Epithelial cell of alveolus of lung (primary cell): ENCODE results near the gene DDIAS.

GRCh38 chr11:77602328-77602839 lies 12.6 kb downstream of the AQP11 start:
- RAMPAGE, long total RNA, result no peak
- RRBS, result no CpG with 5 or more reads among the region's 1 CpG

DNA sequence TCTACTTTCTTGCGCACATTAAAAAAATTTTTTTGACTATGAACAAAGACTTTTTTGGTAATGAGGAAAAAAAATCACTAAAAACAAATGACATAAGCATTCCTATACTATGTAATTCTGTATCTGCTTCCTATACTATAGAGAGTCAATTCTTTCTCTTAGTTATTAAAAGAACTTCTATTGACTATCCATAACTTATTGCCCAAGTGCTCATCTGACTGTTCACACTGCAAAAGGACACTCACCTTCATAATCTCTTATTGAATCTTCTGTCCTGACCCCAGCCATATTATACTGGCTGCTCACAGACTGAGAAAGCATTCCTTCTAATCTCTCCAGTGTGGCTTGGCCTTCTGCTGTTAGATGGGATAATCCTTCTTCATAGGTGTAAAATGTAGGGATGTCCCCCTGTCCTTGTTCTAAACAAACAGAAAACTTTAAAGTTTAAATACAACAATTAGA lies 15.3 kb downstream of the CLNS1A start:
- RAMPAGE, long total RNA, result no peak
- RRBS, result no CpG with 5 or more reads among the region's 1 CpG

DNA sequence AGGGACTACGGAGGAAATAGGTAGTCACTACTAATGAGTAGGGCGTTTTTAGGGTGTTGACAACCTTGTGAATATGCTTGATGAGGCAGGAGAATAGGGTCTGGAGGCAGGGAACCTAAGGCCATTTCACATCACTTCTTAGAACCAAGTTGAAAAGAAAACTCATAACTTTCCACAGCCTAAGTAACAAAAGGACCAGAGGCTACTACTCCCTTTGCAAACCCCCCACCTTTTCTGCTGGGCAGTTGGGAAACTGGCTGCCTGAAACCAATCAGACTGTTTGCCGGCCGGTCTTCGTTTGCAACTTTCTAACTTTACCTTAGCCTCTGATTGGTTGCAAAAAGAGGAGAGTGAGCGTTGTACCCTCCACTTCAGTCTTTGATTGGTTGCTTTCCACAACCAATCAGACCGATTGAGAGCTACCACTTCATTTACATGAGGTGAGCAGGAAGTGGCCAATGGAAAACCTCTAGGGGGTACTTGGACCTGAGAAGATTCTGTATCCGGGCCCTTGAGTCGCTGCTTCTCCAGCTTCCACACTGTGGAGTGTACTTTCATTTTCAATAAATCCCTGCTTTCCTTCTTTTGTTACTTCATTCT lies 18.7 kb upstream of the CLNS1A start:
- RAMPAGE, long total RNA, result no peak
- RRBS, result no CpG with 5 or more reads among the region's 9 CpGs

GRCh38 chr11:77676801-77677170 lies 39.2 kb upstream of the CLNS1A start:
- RAMPAGE, long total RNA, result no peak
- RRBS, result no CpG with 5 or more reads among the region's 9 CpGs

DNA sequence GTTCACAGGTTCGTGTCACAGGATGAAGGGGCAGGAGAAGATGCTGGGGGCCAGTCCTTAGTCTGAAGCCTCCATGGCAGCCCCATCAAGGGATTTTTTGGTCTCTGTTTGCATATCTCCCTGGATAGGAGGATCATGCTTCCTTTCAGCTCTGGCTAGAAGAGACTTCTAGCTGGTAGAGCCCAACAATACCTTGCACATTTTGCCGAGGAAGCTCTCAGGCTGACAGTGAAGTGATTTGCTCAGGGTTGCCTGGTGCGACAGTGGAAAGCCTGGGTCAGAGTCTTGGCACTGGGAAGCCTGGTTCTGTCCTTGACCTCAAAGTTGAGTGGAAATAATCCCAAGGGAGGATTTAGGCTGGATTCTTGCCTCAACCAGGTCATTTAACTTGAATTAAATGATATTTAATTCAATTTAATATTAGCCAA lies 24.3 kb upstream of the ALG8 start:
- RAMPAGE, long total RNA, result no peak
- RRBS, result no CpG with 5 or more reads among the region's 3 CpGs

GRCh38 chr11:78313235-78313786 lies 104.3 kb downstream of the GAB2 start:
- RAMPAGE, long total RNA, result no peak
- RRBS, result no CpG with 5 or more reads among the region's 2 CpGs

DNA sequence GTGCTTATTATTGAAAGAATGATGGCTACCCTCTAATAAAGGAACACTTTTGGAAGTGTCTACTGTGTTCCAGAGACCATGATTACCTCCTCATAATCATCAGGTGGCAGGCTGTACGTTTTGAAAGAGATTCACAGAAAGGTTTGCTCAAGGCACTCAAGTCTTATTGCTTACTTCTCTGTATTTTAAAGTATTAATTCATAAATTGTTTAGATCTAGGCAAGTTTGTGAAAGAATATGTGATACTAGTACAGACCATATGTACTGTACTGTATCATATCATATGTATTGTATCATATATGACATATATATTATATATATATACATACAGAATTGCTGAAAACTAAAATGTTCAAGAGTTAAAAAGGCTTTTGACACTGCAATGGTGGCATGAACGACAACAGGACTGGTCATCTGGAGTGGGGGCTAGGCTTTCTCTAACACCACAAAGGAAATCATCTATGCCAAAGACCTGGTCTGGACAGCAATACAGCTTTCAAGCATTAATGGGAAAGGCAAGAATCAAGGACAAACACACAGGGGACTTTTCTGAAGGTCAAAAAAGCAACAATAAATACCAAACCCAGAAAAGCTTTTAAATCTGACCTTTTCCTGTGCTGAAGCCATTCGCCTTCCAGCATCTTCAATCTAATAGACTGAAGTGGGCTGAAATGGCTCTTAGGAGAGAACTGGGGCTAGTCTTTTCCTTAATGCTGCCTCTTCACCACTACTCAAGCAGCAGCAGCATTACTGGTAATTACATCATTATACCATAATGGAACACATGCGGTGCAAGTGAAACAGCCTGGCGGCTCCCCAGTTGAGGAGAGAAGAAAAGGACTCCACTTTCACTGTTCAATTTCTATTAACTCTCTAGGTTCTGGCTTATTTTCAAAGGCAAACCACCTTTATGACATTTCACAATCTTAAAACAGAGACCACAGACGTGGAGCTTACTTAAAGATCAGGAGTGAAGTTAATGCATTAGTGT lies 63.2 kb downstream of the GAB2 start:
- RAMPAGE, long total RNA, result no peak
- RRBS, result no CpG with 5 or more reads among the region's 6 CpGs

- RAMPAGE, long total RNA, result no peak
- RRBS, result no CpG with 5 or more reads among the region's 8 CpGs
These were observed 46.9 kb downstream of the GAB2 start for GRCh38 chr11:78370592-78371262.

GRCh38 chr11:78833354-78833803 lies 258.7 kb upstream of the NARS2 start:
- RAMPAGE, long total RNA, result no peak
- RRBS, result no CpG with 5 or more reads among the region's 4 CpGs

DNA sequence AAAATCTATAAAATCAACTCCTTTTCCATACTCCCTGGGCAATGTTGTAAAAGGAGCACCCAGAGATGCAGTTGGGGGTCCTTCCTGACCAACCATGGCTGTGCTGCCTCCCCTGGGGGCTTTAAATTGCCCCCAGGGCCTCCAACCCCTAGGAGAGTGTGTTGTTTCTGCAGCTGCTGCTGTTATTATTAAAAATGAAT lies 302.8 kb upstream of the NARS2 start:
- RAMPAGE, long total RNA, result no peak

DNA sequence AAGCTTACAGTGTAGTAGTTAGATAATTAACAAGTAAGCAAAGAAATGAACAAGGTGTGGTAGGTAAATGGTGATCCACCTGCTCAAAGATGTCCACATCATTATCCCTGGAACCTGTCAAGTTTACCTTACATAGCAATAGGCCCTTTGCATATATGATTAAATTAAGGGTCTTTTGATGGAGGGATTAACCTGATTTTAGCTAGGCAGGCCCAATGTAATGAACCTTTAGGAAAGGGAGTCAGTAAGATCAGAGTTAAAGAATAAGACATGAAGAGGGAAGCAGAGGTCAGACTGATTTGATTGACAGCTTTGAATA lies 56.0 kb upstream of the TENM4 start:
- RAMPAGE, long total RNA, result no peak

- RAMPAGE, long total RNA, result no peak
- RRBS, result no CpG with 5 or more reads among the region's 5 CpGs
These were observed 75.6 kb downstream of the PRCP start for GRCh38 chr11:82824550-82825135.

DNA sequence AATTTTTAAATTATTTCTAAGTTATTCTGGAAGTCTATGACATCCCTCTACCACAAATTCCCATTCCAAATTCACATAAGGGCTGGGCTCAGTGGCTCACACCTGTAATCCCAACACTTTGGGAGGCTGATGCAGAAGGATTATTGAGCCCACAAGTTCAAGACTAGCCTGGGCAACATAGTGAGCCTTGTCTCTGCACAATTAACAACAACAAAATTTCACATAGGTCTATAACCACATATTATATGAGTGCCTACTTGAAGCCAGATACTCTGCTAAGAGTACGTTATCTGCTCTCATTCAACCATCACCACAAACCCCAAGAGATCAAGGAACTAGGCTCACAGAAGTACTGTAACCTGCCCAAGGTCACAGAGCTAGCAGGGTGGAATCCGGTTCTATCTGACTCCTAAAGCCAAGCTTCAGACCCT lies 1.2 kb downstream of the PRCP start:
- RAMPAGE, long total RNA, result no peak
- RRBS, result no CpG with 5 or more reads among the region's 2 CpGs

- RAMPAGE, long total RNA, result no peak
- RRBS, result under 1% methylated on average over 5 of the region's 9 CpGs
These were observed 307 bp downstream of the PRCP start for GRCh38 chr11:82899994-82900251.

DNA sequence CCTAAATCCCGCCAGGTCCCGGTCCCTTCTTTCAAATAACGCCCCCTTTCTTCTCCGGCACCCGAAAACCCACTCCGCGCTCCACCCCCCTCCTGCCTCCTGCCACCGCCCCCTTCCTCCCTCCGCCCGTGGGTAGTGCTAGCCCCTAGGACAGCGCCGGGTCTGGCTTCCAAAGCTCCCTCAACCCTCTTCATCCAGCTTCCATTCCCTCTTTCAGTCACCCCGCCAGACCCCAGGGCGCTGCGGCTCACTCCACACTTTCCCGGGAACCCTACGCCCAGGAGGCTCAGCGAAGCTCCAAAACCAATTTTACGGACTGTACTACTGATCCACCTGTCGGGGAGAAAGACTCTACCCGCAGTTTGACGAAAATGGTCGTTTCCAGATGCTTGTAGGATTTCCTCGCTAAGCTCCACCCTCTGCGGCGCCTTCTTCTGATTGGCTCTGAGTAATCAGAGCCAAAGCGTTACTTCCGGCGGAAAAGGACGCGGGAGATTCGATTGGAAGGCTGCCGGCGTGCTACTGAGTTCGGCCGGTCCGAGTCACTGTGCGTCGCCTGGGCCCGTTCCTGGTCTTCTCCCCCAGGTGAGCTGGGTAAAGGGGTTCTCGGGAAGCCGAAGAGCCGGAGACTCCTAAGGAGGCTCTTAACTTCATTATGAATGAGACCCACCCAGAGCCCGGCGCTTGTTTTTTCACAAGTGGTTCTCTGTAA lies at the start of gene DDIAS:
TSS of gene DDIAS (plus strand) at position 499 of the 712 bp plus-strand sequence.
- RAMPAGE, long total RNA, result start-site peak on the plus strand centred at position 494 of the sequence, 20 bp wide, 19 and 46 reads in 2 replicates
- RRBS, result under 1% methylated on average over 18 of the region's 45 CpGs

DNA sequence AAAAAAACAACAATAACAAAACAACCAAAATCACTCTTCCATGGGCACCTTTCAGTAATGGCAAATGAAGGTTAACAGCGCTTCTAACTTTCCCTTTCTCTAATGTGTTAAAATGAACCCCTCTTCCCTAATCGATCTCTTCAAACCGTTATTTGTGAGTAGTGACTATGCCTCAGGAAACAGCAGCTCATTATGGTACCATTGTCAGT lies 1.1 kb downstream of the RAB30 start:
- RAMPAGE, long total RNA, result no peak
- RRBS, result no CpG with 5 or more reads among the region's 3 CpGs

GRCh38 chr11:83132320-83132744 lies 24.6 kb upstream of the PCF11 start:
- RAMPAGE, long total RNA, result no peak
- RRBS, result no CpG with 5 or more reads among the region's 8 CpGs

DNA sequence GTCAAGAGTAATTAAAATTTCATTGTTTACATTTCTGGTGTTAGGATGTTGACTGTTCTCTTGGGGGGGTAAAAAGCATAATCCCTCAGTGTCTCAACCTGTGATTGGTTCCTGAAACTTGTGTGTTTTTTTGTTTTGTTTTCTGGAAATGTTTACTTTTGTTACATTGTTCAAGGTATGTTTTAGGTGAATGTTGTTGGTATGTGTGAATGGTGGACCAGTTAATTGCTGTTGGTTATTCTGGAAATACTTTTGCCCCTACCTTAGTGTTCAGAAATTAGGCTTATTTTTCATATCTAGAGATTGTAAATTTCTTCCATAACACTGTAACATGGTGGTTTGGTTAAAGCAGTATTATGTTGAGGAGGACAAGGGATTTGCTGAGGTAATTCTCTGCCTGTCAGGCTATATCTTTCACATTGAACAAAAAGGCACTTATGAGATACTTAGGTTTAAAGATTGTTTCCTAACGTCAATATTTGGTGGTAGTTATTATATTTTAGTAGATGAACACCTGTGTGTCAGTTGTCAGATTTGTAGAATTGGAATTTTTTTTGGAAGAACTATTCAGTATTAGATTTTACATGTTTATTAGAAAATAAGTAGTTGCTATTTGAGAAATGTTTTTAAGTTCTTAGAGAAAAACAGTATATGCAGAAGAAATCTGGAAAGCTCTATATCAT lies 5.0 kb downstream of the PCF11 start:
- RAMPAGE, long total RNA, result no peak
- RRBS, result no CpG with 5 or more reads among the region's 1 CpG

GRCh38 chr11:83257735-83258254 lies 28.4 kb downstream of the CCDC90B start:
- RAMPAGE, long total RNA, result no peak
- RRBS, result no CpG with 5 or more reads among the region's 3 CpGs

DNA sequence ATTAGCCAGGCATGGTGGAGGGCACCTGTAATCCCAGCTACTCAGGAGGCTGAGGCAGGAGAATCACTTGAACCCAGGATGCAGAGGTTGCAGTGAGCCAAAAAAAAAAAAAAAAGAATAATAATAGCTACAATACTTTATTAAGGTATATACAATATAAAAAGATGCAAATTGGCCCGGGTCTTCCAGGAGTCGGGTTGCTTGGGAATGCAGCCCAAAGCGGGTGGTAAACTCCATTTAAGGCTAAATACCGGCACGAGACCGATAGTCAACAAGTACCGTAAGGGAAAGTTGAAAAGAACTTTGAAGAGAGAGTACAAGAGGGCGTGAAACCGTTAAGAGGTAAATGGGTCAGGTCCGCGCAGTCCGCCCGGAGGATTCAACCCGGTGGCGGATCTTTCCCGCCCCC lies 143.3 kb downstream of the DLG2 start:
- RAMPAGE, long total RNA, result no peak
- RRBS, result 42% methylated on average over 11 of the region's 16 CpGs